HTERT-HM (cell line): ENCODE measurements around the gene CSF2.

DNA sequence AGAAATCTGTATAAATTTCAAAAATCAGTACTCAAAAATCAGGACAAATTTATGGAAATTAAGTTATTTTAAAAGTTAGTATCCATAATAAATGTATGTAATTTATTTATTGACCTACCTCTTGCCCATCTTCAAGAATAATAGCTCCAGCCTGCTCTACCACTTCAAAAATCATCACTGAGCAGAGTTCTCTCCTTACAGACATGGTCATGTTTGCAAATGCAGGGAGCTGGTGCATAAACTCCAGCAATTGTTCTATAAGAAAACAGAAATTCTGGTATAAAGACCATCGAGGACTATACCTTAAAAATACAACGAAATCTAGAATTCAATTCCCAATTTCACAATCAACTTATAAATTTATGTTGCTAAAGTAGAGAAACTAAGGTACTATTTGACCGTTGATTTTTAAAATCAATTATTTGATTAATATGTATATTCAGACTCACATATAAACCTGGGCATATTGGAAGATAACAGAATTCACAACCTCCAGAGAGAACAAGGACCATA lies 127.0 kb downstream of the RAPGEF6 start:
- RRBS = no CpG with 5 or more reads among the region's 3 CpGs

DNA sequence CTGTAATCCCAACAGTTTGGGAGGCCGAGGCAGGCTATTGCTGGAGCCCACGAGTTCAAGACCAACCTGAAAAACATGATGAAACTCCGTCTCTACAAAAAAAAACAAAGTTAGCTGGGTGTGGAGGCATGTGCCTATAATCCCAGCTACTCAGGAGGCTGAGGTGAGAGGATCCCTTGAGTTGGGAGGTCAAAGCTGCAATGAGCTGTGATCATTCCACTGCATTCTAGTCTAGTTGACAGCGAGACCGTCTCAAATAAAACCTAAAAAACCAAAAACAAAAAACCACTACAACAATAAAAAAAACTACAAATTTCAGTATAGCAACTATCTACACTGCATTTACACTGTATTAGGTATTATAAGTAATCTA lies 97.2 kb downstream of the RAPGEF6 start:
- RRBS = no CpG with 5 or more reads among the region's 5 CpGs

- RRBS = no CpG with 5 or more reads among the region's 5 CpGs
Measured at GRCh38 chr5:131630763-131631210, 4.2 kb downstream of the RAPGEF6 start.

GRCh38 chr5:131716290-131716976 lies 80.4 kb downstream of the FNIP1 start:
- RRBS = no CpG with 5 or more reads among the region's 1 CpG

- RRBS = no CpG with 5 or more reads among the region's 5 CpGs
Measured at GRCh38 chr5:131789539-131790280, 7.1 kb downstream of the FNIP1 start.

DNA sequence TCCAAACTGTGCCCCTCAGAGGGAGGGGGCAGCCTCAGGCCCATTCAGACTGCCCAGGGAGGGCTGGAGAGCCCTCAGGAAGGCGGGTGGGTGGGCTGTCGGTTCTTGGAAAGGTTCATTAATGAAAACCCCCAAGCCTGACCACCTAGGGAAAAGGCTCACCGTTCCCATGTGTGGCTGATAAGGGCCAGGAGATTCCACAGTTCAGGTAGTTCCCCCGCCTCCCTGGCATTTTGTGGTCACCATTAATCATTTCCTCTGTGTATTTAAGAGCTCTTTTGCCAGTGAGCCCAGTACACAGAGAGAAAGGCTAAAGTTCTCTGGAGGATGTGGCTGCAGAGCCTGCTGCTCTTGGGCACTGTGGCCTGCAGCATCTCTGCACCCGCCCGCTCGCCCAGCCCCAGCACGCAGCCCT lies at the start of gene CSF2:
Gene CSF2, plus strand, starts transcription at position 293 of the 415 bp plus-strand sequence.
- RRBS = no CpG with 5 or more reads among the region's 8 CpGs

GRCh38 chr5:132219417-132219622 lies 8.3 kb downstream of the P4HA2 start:
- RRBS = no CpG with 5 or more reads among the region's 3 CpGs

GRCh38 chr5:132252910-132253469 lies 4.5 kb upstream of the PDLIM4 start:
- RRBS = no CpG with 5 or more reads among the region's 6 CpGs

- RRBS = no CpG with 5 or more reads among the region's 7 CpGs
Measured at GRCh38 chr5:132297932-132298766, 4.0 kb downstream of the SLC22A4 start.

DNA sequence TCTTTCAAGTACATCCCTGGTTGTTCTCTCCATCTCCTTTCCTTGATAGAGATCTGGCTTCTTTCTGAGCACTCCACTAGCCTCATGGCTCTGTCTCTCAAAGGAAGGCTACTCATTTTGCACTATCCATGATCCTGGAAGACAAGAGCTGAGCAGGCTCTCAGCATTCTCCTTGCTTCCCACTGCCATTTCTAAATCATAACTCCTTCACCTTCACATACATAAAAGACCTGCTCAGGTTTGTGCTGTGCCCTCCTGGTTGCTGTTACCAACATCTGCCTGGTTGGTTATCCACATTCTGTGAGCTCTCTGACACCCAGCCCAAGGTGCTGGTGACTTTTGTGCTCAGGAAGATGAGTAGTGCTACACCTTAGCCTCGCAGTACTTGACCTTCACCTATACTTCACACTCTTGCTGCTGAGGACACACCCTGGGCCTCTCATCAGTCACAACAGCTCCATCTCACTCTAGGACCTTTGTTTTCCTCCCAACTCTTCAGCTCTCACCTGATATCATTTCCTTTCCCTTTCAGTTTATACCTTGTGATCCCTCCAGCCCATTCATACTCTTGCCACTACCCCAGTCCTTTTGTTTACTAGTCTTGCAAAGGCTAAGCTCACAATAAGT lies 10.8 kb upstream of the SLC22A5 start:
- RRBS = no CpG with 5 or more reads among the region's 1 CpG

GRCh38 chr5:132410106-132410289 lies 40.5 kb downstream of the SLC22A5 start:
- RRBS = no CpG with 5 or more reads among the region's 1 CpG

DNA sequence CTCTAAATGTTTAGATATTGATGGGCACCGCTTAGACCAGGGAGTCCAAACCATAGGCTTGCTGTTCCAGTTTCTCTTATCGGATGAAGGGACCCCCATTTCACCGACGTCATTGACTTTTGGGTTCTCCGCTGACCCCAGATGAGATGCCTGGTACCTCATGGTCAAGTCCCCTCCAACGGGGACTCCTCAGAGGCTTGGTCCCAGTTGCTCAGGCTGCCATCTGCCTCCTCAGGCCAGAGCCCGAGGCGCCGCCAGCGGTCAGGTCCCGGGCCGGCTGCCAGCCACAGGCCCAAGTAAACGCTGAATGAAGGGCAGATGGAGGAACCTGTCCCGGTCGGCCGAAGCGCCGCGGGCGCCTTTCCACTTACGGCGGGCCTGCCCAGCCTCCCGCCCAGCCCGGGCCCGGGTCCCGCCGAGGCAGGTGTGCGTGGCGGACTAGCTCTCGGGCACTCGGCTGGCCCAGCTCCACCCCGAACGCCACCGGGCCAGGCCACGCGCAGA lies 40.8 kb downstream of the SLC22A5 start:
- RRBS = 2% methylated on average over 22 of the region's 36 CpGs

GRCh38 chr5:132425025-132425418 lies 55.5 kb downstream of the SLC22A5 start:
- RRBS = no CpG with 5 or more reads among the region's 3 CpGs

GRCh38 chr5:132440209-132440873 lies 50.2 kb downstream of the IRF1 start:
- RRBS = no CpG with 5 or more reads among the region's 16 CpGs

DNA sequence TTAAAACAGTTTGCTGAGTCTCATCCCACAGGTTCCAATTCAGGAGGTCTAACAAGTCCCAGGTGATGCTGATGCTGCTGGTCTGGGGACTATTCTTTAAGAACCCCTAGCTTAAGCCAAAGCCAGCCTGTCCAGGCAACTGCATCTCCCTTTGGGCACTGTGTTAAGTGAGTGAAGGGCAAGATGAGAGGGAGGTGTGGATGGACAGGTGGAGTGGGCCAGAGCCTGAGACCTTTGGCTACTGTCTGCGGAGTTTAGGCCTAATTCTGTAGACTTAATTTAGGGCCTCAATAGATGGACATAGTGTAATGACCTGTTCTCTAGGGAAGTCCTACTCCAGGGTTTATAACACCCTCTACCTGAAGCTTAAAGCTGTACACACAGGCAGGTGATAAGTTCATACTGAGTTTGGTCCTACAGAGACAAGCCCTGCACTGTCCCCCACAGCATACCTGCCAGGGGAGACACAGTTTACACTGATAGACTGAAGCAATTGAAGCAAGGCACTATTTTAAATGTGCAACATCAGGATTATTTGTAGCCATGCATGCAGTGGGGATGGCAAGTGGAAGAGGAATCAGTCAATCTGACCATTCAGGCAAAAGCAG lies 47.9 kb downstream of the IRF1 start:
- RRBS = no CpG with 5 or more reads among the region's 1 CpG

DNA sequence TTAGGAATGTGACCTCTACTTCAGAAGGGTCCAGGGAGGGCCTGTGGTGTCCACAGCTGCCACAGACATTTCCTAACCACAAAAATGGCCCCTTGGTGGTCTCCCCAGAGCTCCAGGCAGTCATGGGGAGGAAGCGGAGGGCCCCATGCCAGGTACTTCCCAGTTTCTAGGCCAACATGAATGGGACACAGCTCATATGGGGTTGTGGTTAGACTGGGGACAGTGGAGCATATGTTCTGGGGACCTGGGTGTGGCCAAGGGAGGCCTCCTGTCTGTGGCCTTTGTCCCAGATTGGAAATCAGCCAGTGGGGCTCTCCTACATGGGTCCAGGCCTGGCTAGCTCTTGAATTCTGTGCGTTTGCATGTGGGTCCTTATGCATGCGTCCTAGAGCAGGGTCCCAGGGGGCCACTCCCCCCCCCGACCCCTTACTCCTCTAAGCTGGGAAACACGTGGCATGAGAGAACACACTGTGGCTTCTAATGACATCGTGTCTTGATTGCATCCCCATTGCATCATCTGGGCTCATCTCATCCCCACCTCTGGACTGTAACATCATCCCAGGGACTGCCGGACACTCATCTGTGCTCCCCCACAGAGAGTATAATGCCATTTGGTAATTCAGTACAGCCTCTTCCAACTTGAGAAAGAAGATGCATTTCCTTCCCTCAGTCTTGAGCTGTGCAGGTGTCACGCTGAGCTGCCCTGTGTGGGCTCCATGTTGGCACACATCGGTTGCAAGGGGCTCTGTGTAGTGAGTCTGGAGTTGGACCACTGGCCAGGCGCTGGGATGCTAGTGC lies 31.2 kb downstream of the IRF1 start:
- RRBS = no CpG with 5 or more reads among the region's 10 CpGs

GRCh38 chr5:132462512-132463085 lies 28.0 kb downstream of the IRF1 start:
- RRBS = no CpG with 5 or more reads among the region's 8 CpGs

- RRBS = no CpG with 5 or more reads among the region's 9 CpGs
Measured at GRCh38 chr5:132469443-132470496, 20.8 kb downstream of the IRF1 start.

DNA sequence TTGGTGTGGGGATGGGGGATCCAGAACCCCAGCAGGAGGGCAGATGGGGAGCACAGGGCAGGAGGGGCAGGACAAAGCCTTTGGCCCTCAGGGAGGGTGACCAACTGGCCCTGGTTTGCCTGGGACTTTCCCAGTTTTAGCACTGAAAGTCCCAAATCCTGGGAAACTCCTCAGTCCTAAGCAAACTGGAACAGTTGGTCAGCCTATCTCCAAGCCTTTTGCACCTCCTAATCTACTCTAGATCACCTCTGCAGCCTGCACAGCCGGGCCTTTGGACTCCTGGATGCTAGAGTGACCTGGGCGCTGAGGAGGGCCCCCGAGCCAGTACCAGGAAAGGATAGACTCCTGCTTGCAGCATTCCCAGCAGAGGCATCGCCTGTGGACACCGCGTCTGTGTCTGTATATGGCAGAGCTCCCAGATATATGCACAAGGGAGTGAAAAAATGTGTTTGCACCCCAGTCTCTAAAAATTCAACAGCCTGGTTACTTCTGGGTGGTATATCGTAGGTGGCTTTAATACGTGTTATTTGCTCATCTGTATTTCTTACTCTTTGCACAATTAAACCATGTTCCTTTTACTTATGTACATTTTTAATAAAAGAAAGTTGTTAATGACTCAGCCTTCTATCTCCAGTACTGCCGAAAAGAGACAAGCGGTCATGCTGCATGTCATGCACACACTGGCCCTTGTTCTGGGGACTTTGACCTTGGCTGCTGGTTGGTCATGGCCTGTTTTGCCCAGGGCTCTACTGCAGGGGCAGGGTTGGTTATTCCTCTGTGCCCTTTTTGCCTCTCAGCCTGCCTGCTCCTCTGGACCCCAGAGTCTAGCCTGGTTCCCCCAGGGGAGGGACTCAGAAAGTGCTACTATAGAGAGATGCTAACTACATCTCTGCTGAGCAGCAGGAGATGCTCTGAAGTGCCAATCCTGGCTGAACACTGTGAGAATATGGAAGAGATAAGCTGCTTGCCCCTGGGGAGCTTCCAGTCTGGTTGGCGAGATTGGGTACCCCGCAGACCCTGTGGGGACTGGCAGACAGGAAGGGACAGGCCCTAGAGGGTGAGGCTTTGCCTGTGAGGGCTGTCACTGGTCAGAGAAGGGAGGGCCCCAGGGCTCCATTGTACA lies 14.8 kb downstream of the IRF1 start:
- RRBS = no CpG with 5 or more reads among the region's 12 CpGs

DNA sequence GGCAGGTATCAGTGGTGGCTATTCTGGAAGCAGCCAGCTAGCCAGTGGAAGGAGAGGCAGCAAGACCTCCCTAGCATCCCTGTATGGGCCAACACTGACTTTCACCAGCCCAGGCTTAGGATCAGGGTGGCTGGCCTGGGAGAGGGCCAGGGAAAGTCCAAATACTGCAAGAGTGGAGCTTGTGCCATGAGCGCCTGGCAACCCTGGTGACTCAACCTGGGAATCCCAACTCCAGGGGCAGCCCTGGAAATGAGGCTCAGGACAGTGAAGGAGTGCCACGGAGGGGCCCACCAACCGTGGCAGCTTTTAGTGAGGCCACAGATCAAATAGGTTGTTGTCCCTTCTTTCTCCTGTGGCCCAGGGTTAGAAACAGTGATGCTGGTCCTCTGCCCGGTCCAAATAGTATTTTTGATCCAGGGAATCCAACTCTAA lies 7.7 kb upstream of the IRF1 start:
- RRBS = no CpG with 5 or more reads among the region's 4 CpGs